ENCODE measurements around the genes MORN5 and PPP6C.

- RRBS, result 1% methylated on average over 13 of the region's 37 CpGs
These were observed at the start of gene MORN5 for GRCh38 chr9:122159564-122160269. Gene MORN5 (plus strand): TSS chr9:122159908.

DNA sequence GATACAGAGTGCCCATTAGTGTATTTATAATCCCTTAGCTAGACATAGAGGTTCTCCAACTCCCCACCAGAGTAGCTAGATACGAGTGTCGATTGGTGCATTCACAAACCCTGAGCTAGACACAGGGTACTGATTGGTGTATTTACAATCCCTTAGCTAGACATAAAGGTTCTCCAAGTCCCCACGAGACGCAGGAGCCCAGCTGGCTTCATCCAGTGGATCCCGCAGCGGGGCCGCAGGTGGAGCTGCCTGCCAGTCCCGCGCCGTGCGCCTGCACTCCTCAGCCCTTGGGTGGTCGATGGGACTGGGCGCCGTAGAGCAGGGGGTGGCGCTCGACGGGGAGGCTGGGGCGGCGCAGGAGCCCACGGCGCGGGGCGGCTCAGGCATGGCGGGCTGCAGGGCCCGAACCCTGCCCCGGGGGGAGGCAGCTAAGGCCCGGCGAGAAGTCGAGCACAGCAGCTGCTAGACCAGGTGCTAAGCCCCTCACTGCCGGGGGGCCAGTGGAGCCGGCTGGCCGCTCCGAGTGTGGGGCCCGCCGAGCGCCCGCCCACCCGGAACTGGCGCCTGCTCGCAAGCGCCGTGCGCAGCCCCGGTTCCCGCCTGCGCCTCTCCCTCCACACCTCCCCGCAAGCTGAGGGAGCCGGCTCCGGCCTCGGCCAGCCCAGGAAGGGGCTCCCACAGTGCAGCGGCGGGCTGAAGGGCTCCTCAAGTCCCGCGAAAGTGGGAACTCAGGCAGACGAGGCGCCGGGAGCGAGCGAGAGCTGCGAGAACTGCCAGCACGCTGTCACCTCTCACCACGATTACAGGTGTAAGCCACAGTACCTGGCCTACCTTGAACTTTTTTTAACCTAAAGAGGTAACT lies 35.3 kb downstream of the PTGS1 start:
- RRBS, result 43% methylated on average over 11 of the region's 62 CpGs

DNA sequence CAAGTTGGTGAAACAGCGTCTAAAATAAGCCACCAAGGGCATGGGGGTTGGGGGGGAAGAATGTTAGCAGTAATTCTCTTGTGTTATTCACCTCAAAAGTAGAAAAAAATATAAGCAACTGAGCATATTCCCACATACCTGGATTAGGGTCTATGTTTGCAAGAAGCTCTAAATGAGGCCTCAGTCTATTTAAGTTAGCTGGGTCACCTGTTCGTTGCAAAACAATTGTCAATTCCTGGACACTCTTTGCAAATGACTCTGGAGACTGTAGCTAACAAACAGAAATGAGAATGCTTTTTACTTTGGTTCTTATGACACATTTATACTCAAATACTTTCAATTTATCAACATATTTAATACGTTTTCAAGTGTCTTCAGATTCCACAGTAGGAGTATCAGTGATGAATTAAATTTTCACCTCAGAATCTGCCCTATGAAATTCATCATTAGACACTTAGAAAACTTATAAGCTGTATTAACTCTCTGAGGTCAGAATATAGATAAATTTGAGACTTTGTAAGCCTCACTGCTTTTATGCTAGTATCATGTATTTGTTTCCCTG lies 25.2 kb downstream of the RC3H2 start:
- RRBS, result no CpG with 5 or more reads among the region's 3 CpGs

- RRBS, result no CpG with 5 or more reads among the region's 15 CpGs
These were observed 874 bp downstream of the RABGAP1 start for GRCh38 chr9:122941620-122942168.

- RRBS, result 98% methylated on average over 6 of the region's 23 CpGs
These were observed 81.4 kb downstream of the GPR21 start for GRCh38 chr9:123114489-123115674.

DNA sequence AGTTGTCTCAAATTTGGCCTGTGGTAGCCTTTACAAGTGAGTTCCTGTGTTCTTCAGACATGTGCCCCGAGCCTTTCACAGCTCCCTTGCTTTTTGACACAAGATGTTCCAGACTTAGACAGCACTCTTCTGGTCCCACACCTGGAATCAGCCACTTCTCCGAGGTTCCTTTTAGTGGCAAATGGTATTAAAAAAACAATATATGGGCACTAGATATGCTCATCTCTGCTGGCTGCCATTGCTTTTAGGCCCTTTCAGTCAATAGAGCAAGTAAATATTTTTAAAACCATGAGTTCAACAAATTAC lies 46.2 kb downstream of the STRBP start:
- RRBS, result no CpG with 5 or more reads among the region's 2 CpGs

DNA sequence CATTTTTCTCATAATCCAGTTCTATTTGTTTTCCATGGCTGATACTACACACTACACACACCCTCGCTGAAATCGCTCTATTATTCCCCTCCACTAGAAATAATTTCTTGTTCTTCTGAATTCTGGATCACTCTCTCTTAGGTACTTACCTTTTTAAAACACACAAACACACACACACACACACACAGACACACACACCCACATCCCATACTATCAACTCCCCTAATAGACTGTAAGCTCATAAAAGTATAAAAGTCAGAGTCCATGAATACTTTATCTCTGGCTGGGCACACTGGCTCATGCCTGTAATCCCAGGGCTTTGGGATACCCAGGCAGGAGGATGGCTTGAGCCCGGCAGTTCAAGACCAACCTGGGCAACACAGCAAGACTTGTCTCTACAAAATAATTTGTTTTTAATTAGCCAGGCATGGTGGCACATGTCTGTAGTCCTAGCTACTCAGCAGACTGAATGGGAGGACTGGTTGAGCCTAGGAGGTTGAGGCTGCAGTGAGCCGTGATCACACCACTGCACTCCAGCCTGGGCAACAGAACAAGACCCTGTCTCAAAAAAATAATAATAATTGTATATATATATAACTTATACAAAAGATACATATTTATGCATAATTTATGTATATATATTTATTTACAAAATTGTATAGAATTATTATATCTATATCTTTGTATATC lies 11.0 kb downstream of the STRBP start:
- RRBS, result no CpG with 5 or more reads among the region's 4 CpGs

DNA sequence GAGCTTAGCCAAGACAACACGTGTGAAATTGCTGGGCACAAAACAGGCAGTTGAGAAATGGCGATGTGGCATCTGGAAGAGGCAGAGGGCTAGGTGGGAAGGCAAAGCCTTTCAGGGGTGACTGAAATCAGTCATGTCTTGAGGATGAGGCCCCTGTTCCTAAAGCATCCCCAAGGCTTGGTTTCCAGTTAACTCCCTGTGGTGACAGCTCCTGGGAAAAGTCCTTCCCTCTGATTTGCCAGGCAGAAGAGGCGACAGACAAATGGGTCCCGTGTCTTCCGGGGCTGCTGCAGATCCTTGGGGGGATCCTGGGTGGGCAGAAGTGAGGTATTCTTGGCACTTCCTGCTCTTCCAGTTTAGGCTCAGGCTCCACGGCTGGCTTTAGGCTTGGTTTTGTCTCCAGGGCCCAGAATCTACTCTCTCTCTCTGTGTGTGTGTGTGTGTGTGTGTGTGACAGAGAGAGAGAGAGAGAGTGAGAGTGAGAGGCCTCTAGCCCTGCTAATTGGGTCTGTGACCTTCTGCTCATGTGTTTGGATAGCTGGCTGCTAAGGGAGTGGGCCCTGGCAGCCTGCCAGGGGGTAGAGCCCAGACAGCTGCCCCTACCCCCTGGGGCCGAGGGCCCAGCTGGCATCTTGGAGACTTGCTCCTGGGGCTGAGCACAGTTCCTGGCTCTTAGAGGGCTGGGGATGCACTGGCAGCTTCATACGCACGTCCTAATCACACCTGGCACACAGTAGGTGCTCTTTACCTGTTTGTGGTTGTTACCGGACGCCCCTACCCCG lies 39.2 kb downstream of the CRB2 start:
- RRBS, result no CpG with 5 or more reads among the region's 12 CpGs

GRCh38 chr9:124197134-124198058 lies 60.4 kb upstream of the NEK6 start:
- RRBS, result no CpG with 5 or more reads among the region's 14 CpGs

GRCh38 chr9:124220808-124221556 lies 36.8 kb upstream of the NEK6 start:
- RRBS, result no CpG with 5 or more reads among the region's 8 CpGs

- RRBS, result no CpG with 5 or more reads among the region's 17 CpGs
These were observed 15.4 kb upstream of the NEK6 start for GRCh38 chr9:124242170-124242832.

DNA sequence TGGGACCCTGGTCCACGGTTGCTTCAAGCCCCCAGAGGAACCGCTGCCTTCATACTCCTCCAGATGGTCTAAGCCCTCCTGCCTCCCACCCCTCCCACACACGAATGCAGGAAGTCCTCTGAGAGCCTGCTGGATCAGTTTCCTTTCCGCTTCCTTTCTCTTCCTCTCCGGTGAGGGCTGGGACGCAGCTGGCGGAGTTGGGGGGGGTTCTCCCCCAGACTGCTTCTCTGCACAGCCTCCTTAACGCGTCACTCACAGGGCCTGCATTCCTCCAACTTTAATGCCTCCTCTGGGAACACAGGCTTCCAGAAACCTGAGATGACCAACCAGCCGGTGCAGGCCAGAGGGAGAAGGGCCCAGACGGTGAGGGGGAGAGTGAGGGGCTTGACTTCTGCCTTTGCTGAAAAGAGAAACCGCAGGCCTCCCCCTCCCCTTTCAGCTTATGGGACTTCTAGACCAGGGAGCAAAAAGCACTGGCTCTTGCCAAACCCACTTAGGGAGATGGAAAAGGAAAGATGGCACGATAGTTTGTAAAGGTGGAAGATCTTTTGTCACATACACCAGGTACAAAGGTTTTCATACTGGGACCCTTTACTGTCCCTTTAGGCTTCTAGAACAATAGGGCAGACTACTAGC lies 14.8 kb upstream of the NEK6 start:
- RRBS, result no CpG with 5 or more reads among the region's 13 CpGs

GRCh38 chr9:124261837-124262215 lies 4.1 kb downstream of the NEK6 start:
- RRBS, result no CpG with 5 or more reads among the region's 5 CpGs

DNA sequence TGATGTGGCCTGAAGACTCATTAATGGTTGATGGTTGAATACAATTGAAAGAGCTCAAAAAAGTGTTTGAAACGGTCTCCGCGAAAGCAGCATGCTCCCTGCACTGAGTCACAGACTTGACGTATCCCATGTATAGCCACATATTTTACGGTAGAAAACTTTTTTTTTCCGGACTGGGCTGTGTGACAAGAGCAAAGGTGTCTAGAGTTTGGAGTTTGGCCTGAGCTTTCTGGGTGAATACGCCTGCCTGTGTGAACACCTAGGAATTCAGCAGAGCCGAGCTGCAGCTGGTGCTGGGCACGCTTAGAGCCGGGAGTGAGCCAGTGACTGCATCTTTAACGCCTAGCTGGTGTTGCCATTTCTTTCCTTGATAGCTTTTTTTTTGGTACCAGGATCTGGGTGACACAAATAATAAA lies 51.9 kb downstream of the PSMB7 start:
- RRBS, result no CpG with 5 or more reads among the region's 11 CpGs

DNA sequence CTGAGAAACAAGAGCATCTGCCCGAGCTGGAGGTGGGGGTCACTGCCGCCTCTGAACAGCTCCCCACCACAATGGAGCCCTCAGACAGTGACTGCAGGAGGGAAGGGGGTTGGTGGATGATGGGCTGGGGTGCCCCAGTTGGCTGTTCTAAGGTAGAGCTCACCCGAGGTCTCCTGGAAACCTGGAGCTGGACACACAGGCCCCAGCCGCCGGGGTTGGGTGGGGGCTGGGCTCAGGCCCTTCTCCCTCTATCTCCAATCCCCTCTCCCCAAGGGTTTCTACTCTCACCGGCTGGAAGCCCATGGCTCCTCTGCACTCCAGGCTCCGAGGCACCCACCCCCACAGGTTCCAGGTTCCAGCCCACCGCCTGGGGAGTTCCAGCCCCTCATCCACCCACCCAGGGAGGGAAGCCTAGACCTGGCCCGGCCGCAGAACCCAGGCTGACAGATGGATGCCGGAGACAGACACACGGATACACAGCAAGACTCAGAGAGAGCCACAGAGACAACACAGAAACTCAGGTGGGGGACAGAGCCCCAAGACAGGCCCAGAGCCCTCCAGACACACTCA lies 731 bp downstream of the NR5A1 start:
- RRBS, result 78% methylated on average over 2 of the region's 12 CpGs

DNA sequence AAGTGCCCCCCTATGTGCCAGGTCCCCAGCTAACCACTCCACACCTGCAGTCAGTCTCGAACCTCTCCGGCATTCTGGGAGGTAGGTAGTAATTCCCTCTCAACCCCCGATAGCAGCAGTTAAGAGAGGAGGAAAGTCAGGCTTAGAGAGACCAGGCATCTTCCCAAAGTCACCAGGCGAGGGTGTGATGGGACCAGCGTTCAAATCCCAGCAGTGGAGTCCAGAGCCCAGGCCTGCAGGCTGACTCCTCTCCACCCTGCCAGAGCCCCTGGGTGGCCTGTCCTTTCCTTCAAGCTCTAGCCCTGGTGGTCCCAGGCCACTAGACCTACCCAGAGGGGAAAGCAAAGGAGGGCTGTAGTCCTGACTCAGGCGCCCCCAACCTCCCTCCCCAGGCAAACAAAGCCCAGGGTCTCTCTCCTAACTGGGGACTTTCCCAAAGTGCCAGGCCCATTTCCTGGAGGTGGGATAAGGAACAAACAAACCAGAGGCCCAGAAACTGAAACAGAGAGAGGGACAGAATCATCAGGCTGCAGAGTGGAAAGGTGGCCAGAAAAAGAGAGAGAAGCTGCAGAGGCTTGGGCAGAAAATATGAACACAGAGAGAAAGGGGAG lies 4.3 kb upstream of the NR5A1 start:
- RRBS, result no CpG with 5 or more reads among the region's 6 CpGs

GRCh38 chr9:124874768-124875446 lies 13.0 kb downstream of the ARPC5L start:
- RRBS, result no CpG with 5 or more reads among the region's 20 CpGs

GRCh38 chr9:124876657-124877317 lies 14.9 kb downstream of the ARPC5L start:
- RRBS, result no CpG with 5 or more reads among the region's 11 CpGs

DNA sequence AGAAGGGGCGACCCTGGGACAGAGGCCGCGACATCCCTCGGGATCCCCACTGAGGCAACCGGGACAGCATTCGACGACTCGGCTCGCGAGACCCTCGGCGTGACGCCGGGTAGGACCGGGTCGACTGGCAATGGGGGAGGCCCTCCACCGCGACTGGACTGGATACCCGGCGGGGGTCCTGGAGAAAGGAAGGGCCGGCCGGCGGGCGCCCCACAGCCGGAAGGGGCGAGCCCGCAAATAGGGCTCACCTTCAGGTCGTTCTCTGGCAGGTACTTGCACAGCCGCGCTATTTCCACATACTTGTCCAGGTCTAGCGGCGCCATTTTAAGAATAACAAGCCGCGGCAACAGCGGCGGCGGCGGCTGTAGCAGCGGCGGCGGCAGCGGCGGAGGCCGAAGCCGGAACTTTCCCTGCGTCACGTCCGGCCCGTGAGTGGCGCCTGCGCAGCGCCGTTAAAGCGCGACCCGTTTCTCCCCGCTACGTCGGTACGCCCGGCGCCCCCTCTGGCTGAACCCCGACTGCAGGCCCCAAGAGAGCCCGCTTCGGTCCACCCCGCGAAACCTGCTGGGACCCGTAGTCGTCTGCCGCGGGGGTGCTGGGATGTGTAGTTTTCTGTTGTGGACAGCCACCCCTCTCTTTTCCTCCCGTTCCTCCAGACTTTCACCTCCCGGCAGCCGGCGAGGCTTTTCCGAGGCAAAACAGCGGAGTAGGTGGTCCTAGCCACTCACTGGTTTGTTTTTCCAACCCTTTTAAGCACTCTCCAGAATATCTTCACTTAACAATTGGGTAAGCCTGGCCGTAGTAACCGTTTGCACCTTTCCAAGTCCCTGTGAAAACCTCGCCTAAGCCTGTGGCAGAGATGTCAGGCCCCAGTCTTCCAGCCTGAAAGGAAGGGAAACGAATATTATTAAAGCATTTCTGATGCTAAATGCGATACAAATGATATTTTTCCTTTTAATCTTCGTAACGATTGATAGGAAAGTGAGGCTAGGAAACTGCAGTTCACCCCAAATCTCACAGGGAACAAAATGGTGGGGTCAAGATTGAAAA lies at the start of gene PPP6C:
Gene PPP6C, minus strand, starts transcription at position 408 of the 1,050 bp plus-strand sequence.
- RRBS, result 1% methylated on average over 29 of the region's 84 CpGs

GRCh38 chr9:125288515-125289170 lies 27.0 kb downstream of the GAPVD1 start:
- RRBS, result no CpG with 5 or more reads among the region's 5 CpGs

Data from T47D (cell line).